ENCODE measurements around the genes HOXC11 and HOXC9.

GRCh38 chr12:53412319-53412963 lies 11.2 kb upstream of the AMHR2 start:
- PRO-cap, 3 experiments = no peak in any of the 3 experiments
- RAMPAGE, long total RNA = no peak
- RRBS, 2 experiments = no CpG with 5 or more reads among the region's 3 CpGs

DNA sequence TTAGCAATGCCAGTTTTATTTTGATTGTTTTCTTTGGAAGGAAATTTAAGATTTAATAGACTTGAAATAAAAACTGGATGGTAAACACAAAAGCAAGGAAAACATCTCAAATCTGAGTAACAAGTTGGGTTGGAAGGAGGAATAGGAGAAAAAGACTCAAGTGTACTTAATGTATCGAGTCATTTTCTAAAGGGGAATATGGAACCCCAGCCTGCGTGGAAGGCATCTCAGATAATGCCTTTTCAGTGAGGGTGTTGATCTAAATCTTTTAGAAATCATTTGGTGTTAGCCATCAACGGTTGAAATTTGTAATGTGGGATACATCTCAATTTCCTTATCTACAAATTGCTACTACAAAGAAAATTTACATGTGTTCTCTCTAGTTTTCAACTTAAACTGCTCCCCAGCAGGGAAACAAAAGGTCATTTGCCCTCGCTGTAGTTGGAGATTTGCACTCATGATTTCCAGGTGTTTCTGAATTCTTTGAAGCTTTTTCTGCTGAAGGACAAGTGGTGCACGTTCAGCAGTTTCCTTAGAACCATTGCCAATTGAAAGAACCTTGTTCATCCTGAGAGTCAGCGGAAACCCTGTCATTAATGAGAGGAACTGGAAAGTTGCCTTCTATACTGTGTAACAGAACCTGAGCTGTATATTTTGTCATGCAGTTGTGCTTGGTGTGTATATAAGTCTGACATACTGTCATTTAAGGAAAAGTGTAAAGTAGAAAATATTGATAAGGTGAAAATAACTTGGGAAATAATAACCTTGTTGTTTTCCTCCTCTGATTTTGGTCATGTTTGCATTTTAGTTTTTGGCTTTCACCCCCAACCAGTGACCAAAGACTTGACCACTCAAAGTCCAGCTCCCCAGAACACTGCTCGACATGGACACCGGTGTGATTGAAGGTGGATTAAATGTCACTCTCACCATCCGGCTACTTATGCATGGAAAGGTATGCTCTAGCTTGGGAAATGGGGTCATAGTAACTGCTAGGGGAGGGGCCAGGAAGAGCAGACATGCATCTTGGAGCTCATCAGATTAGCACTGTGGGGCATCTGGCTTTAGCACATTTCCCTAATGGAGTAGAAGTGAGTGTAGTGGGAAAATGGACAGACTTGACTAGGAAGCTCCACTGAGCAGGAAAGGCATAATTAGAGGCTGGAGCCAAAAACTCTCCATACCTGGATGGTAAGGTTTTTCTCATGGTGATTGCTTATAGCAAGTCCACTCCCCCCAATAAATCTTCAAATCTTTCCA lies 2.4 kb downstream of the PCBP2 start:
- PRO-cap, 3 experiments = no peak in any of the 3 experiments
- RAMPAGE, long total RNA = no peak
- RRBS, 2 experiments = 25% methylated on average over 1 of the region's 9 CpGs; no CpG with 5 or more reads in 1 of the 2 experiments

- PRO-cap, 3 experiments = no peak in any of the 3 experiments
- RAMPAGE, long total RNA = no peak
- RRBS, 2 experiments = no CpG with 5 or more reads among the region's 8 CpGs
These were observed 17.6 kb downstream of the MAP3K12 start for GRCh38 chr12:53481512-53482121.

- PRO-cap, 3 experiments = no peak in any of the 3 experiments
- RAMPAGE, long total RNA = no peak
- RRBS, 2 experiments = no CpG with 5 or more reads among the region's 5 CpGs
These were observed 6.9 kb upstream of the NPFF start for GRCh38 chr12:53514105-53514673.

DNA sequence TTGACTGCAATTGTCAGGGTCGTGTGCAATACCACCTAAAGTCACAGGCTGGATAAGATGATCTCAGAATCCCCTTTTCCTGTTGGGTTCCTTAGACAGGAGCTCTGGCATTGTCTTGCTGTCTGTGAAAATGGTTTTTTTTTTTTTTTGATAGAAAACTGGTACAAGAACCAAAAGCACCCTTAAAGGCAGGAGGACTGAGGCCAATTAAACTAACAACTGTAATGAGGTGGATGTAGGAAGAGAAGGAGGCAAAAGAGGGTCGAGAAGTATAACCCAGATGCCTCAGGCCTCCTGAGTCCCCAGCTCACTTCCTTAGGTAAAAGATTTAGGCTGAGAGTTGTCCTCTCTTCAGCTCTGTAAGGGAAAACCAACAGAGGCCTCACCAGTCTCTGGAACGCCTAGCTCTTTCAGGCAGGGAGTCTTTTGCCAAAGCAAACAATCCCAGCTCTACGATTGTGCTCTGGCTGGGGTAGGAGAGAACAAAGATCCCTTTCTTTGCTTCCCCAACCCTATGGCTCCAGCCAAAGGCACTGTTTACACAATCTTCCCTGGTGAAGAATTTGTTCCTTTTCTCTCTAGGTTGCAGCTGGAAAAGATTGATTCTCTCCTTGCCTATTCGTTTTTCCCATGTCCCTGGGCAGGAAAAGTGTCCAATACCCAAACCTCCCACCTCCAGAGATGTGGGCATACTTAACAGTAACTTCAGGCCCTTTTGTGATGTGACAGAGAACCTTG lies 17.0 kb downstream of the ATP5MC2 start:
- PRO-cap, 3 experiments = no peak in any of the 3 experiments
- RAMPAGE, long total RNA = no peak
- RRBS, 2 experiments = no CpG with 5 or more reads among the region's 5 CpGs

DNA sequence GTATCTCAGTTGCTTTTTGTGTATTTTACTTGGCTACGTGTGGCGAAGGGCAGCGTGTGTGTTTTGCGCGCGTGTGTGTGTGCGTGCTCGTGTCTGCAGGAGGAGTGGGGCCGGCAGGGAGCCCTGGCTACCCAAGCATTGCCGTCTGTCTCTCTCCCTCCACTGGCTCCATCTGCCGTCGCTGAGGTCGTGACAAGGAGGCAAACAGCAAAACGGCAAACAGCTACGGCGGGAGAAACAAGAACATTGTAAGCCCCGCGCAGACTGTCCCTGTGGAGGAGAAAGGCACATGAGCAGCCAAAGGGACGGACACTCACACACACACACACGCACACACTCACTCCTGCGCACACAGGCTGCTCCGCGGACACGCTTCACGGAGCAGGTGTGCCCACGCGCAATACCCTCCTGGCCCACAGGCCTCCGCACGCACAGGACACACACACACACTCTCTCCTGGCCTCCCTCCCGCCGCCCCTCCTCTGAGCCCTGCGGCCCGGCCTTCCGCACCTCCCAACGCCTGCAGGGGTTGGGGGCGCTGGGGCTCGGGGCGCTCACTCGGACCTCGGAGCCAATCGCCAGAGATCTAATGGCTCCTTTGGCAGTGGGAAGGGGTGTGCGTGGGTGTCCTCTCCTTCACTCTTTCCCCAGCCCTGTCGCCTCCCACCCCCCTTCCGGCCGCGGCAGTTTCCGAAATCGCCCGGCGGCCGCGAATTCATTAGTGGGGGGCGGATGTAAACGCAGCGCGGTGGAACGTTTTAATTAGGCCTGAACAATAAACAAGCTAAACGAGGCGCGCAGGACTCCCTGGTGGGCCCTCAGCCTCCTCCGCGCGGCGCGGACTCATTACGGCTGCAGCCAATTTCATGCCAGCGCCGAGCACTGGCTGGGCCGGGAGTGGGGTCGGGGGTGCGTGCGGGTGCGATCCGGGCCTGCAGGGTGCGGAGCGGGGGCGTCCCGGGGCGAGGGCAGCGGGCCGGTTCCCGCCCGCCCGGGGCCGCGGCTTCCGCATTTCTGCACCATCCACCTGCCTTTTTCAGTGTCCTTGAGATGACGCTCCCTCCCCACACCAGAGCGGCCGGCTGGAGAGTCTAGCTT lies 23.8 kb upstream of the CALCOCO1 start:
- PRO-cap, 3 experiments = peak in 1 of 3 experiments; most common minus-strand start position 1,016 of the sequence (in 1)
- RAMPAGE, long total RNA = no peak
- RRBS, 2 experiments = 2 to 3% methylated on average over 7 of the region's 90 CpGs

GRCh38 chr12:53972773-53974139 lies at the start of gene HOXC11:
HOXC11 (plus strand) TSS chr12:53973126.
- PRO-cap, 3 experiments = peak in 1 of 3 experiments; most common plus-strand start chr12:53973933 (in 1); most common minus-strand start chr12:53973653 (in 1)
- RAMPAGE, long total RNA = no peak
- RRBS, 2 experiments = 2 to 4% methylated on average over 33 of the region's 95 CpGs

GRCh38 chr12:53974140-53975155 lies 1.5 kb downstream of the HOXC11 start:
- PRO-cap, 3 experiments = peak in 2 of 3 experiments; most common plus-strand start chr12:53974370 (in 1); most common minus-strand start chr12:53974312 (in 1)
- RAMPAGE, long total RNA = no peak
- RRBS, 2 experiments = 2 to 3% methylated on average over 22 of the region's 69 CpGs

GRCh38 chr12:53976392-53976876 lies 3.5 kb downstream of the HOXC11 start:
- PRO-cap, 3 experiments = peak in 1 of 3 experiments; most common minus-strand start chr12:53976629 (in 1)
- RAMPAGE, long total RNA = no peak
- RRBS, 2 experiments = no CpG with 5 or more reads among the region's 16 CpGs

DNA sequence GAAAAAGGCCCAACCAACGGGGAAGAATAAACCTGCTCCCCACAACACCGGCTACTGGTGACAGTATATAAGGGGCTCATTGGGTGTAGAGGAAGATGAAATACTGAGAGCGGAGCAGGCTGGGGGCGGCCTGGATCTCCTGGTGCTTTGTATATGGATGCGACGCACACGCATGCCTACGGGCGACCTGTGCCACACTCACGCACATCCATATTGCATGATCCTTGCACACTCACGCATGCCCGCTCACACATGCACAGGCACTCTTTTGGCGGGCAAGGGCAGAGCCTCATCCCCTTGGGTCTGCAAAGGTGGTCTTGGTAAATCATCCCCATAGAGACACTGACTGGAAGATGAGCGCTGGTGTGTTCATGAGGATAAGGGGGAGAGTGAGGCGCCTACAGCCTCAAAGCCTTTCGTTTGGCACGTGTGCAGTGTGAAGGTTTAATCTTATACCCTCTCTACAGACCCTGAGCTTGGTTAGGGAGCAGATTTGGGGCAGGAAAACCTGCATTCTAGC lies 2.2 kb downstream of the HOXC10 start:
- PRO-cap, 3 experiments = no peak in any of the 3 experiments
- RAMPAGE, long total RNA = no peak
- RRBS, 2 experiments = no CpG with 5 or more reads among the region's 17 CpGs

GRCh38 chr12:53999921-54000871 lies at the start of gene HOXC9:
HOXC9 (plus strand) TSS chr12:54000161.
- PRO-cap, 3 experiments = peak in 3 of 3 experiments; most common plus-strand start chr12:54000072 (in 2); most common minus-strand start chr12:54000528 (in 3)
- RAMPAGE, long total RNA = start-site peak on the minus strand at chr12:53999933-54000012, 135 and 92 reads in 2 replicates
- RRBS, 2 experiments = 2% methylated on average over 44 to 52 of the region's 94 CpGs

GRCh38 chr12:54004825-54005158 lies 4.0 kb upstream of the HOXC8 start:
- PRO-cap, 3 experiments = peak in 2 of 3 experiments; most common plus-strand start chr12:54005065 (in 1); most common minus-strand start chr12:54004976 (in 1)
- RAMPAGE, long total RNA = no peak
- RRBS, 2 experiments = 14 to 27% methylated on average over 9 of the region's 18 CpGs

- PRO-cap, 3 experiments = no peak in any of the 3 experiments
- RAMPAGE, long total RNA = no peak
- RRBS, 2 experiments = 12 to 47% methylated on average over 7 of the region's 21 CpGs
These were observed 2.1 kb upstream of the HOXC8 start for GRCh38 chr12:54006564-54007169.

DNA sequence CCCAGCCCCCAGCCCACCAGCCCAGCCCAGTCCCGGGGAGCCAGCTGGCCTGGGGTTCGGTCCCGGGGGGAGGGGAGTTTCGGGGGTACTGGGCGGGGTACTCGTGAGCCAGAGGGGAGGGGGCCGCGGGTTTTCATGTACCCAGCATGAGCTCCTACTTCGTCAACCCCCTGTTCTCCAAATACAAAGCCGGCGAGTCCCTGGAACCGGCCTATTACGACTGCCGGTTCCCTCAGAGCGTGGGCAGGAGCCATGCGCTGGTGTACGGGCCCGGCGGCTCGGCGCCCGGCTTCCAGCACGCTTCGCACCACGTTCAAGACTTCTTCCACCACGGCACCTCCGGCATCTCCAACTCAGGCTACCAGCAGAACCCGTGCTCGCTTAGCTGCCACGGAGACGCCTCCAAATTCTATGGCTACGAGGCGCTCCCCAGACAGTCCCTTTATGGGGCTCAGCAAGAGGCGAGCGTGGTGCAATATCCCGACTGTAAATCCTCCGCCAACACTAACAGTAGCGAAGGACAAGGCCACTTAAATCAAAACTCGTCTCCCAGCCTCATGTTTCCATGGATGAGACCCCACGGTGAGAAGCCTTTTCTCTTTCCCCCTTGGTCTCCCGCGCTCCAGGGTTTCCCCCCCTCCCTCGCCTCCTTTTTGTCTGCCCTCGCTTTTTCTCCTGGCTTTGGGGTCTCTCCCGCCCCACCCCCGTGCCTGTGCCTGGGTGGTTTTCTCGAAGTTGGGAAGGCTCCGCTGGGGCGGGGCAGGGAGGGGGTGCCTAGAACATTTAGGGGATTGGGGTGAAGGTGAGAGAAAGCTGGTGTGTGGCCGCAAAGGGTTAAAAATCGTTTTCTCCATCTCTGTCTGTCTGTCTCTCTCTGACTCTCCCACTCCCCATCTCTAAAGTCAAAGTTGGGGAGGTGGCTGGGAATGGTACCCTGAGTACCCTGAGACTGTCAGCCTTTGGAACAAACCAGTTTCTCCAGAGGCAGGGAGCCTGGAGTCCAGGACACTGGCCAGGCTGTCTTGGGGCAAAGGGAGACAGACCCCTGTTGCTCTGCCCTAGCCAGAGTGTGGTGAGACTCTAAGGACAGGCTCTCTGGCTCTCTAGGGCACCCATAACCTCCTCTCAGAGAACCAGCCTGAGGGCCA lies 728 bp downstream of the HOXC8 start:
- PRO-cap, 3 experiments = no peak in any of the 3 experiments
- RAMPAGE, long total RNA = no peak
- RRBS, 2 experiments = 5 to 7% methylated on average over 15 to 17 of the region's 51 CpGs

GRCh38 chr12:54014388-54015116 lies 5.8 kb downstream of the HOXC8 start:
- PRO-cap, 3 experiments = peak in 1 of 3 experiments; most common minus-strand start chr12:54014468 (in 1)
- RAMPAGE, long total RNA = no peak
- RRBS, 2 experiments = no CpG with 5 or more reads among the region's 37 CpGs

DNA sequence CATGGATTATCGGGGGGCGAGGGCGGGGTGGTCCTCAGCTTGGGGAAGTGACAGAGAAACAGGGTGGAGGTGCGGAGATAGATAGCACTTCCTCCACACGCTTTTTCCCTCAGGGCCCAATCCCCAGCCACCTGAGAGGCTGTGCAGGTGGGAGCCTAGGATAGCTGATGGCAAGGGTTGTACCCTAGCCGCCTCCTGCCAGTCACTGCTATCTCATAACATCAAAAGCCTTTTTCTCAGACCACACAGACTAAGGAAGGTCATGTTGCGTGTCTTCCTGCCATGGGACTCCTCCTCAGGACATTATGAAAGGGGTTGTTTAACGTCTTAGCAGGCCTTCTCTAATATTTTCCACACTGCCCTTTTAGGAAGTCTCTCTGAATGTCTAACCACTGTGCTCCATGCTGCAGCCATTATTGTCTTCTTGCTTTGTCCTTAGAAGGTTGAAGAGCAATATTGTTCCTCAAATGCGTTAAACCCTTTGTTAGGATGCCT lies 7.6 kb upstream of the SMUG1 start:
- PRO-cap, 3 experiments = no peak in any of the 3 experiments
- RAMPAGE, long total RNA = no peak
- RRBS, 2 experiments = no CpG with 5 or more reads among the region's 9 CpGs

- PRO-cap, 3 experiments = no peak in any of the 3 experiments
- RAMPAGE, long total RNA = no peak
- RRBS, 2 experiments = no CpG with 5 or more reads among the region's 9 CpGs
These were observed 20.7 kb downstream of the CBX5 start for GRCh38 chr12:54258996-54259905.

DNA sequence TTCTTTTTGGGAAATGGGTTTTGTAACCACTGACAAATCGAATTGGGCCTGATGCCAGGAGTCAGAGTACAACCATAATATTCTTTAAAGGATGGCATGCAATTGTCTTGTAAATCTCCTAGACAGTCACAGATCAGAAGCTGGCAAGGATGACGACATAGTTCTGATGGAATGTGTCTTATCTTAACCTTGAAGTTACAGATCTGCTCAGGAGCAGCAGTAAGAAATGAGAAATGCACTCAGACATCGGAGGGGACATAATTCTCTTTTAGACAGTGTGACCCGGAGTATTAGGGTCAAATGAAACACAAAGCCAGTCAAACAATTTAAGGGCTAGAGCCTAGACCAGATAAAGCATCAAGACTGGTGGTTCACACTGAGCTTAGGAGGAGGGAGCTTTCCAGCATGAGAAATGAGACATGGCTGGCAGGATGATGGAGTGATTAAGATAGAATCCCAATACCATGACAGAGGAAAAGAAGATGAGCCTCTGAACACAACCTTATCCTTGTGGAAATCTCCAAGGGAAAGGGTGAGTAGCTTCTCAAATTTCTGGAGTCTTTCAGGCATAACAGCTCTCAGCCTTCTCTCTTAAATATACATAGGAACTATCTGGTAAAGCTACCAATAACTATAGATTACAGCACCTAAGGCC lies 17.4 kb downstream of the CBX5 start:
- PRO-cap, 3 experiments = no peak in any of the 3 experiments
- RAMPAGE, long total RNA = no peak
- RRBS, 2 experiments = no CpG with 5 or more reads among the region's 4 CpGs

GRCh38 chr12:54277812-54278901 lies 1.8 kb downstream of the CBX5 start:
- PRO-cap, 3 experiments = no peak in any of the 3 experiments
- RAMPAGE, long total RNA = no peak
- RRBS, 2 experiments = no CpG with 5 or more reads among the region's 8 CpGs

- PRO-cap, 3 experiments = no peak in any of the 3 experiments
- RAMPAGE, long total RNA = no peak
- RRBS, 2 experiments = no CpG with 5 or more reads among the region's 8 CpGs
These were observed 6.9 kb downstream of the HNRNPA1 start for GRCh38 chr12:54287294-54287917.